Measurements from ENCODE around the genes MON1A, SLC38A3, C3orf18 and CISH.

GRCh38 chr3:49929210-49930413, at the start of gene MON1A:
Gene MON1A, minus strand, starts transcription at chr3:49929811.
- PRO-cap = bidirectional peak, plus-strand start at chr3:49929450, minus-strand start at chr3:49929315; bidirectional peak, plus-strand start at chr3:49929624, minus-strand start at chr3:49929490; bidirectional peak, plus-strand start at chr3:49930007, minus-strand start at chr3:49929805

GRCh38 chr3:50012791-50013354, 72.9 kb downstream of the RBM6 start:
- PRO-cap = no peak

GRCh38 chr3:50061721-50062258, 26.9 kb upstream of the RBM5 start:
- PRO-cap = no peak

DNA sequence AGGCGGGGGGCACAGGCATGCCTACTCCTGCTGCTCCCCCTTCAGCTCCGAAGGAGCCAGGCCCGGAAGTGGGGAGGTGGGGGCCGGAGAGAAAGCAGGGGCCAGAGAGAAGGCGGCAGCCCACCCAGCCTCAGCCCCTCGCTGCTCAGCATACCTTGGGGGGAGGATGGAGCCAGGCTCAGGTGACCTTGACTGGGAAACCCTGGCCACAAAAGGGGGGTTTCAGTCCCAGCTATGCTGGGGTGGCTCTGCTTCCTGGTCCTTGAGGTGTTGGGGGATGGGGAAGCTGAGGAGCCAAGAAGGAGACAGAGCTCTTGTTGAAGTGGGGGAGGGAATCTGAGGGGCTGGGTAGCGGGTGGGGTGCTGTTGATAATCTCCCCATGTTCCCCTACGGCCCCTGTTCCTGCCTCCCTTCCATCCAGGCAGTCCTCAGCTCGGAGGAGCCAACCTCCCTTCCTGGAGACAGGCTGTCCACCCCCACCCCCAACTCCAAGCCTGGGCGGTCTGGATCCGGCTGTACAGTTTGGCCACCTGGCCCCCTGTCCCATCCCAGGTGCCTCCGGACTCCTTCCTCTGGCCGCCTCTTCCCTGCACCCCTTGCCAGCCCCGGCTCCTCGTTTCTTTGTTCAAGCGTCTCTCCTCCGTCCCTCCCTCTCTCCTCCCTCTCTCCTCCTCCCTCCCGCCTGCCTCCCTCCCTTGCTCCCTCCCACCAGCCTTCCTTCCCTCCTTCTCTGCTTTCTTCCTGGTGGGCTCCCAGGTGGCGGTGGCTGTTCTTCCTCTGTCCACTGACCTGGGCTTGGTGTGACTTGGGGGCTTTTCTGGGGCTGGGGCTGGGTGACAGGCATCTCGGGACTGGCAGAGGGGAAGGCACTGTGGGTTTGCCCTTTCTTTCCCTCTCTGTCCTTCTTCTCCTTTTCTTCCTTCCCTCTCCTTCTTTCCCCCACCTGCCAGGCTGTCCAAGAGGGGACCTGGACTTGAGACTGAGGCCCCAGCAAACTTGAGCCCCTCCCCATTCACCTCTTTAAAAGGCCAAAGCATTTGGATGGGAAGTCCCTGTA, 1.9 kb downstream of the SEMA3F start:
- PRO-cap = unidirectional peak, minus-strand start at position 619 of the sequence

DNA sequence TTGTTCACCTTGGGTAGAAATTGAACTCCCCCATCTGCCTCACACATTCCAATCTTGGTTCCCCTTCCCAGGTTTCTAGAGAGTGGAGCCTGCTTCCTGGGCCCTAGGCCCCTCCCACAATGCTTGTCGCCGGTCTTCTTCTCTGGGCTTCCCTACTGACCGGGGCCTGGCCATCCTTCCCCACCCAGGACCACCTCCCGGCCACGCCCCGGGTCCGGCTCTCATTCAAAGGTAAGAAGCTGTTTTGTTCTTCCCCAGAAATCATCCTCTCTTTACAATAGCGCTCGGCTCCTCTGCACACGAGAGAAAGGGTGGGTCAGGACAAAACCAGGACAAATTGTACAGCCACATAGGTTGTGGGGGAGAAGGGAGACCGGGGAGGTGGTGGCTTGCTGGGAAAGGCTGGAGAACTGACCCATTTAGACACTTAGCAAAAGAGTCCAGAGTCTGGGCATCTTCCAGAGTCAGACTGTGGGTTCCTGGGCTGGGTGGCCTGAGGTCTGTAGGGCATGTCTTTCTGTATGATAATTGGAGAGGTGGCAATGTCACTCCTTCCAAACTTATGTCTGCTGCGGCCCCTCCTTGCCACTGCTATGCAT, 4.5 kb downstream of the SEMA3F start:
- PRO-cap = no peak

- PRO-cap = bidirectional peak, plus-strand start at chr3:50205279, minus-strand start at chr3:50205167
These were observed at the start of gene SLC38A3 for GRCh38 chr3:50204991-50205666. Gene SLC38A3, plus strand, starts transcription at chr3:50205271.

DNA sequence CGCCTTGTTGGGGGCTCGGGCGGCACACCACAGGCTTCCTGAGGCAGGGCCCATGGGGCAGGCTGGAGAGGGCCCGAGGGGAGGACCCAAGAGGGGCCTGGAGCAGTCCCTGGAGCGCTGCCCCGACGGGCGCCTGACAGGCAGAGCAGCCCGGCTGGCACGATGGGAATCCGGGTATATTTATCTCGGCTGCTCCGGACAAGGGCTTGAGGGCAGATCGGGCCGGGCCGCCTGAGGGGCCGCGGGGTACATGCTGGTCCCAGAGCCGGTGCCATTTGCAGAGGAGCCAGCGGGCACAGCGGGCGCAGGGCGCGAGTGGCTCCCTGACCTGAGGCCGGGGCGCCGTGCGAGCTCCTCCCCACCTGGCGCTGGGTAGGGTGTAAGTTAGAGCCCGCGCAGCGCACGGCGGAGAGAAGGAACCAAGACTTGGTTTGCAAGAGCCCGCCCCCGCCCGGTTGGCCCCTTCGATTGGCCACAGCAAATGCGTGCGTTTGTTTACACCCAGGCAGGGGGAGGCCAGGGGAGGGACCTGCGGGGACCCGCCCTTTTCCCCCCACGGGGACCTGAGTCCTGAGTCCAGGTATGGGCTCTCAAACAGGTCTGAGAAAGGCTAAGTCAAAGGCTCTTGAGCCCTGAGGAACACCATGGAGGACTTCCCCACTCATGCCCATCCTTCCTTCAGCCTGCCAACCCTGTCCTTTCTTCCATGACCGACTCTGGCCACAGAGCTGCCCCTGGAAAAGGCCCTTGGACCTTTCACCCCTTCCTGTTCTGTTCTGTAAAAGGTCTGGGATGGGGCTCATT, 798 bp downstream of the SLC38A3 start:
- PRO-cap = no peak

DNA sequence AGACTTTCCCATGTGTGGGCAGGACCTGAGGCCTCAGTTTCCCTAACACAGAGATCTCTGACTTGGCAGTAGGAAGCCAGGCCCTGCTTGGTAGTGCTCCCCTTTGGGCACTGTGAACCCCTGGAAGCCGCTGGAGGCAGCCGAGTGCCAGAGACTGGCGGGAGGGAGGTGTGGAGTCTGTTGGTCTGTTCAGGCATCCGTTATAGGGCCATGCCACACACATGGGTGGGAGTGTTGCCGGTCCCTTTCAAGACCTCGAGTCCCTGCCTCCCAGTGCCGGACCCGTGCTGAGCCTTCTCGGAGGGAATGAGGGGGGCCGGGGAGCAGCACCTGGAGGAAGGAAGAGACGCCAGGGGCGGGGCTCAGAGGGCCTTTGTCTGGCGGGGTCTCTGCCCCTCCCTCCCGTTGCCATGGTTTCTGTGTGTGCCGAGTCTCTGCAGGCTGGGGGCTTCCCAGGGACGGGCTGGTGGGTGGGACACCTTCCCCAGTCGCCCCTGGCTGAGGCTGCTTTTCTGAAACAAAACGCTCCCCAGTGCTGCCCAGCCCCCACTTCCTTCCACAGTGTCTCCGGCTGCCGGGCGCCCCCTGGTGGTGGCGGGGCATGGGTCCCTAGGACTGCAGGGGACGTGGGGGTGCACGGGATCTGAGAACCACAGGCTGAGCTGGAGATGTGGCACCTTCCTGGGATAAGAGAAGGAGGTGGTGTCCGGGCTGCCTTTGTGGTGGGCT, 9.9 kb downstream of the GNAI2 start:
- PRO-cap = bidirectional peak, plus-strand start at position 279 of the sequence, minus-strand start at position 302 of the sequence

GRCh38 chr3:50254561-50255411, 14.2 kb upstream of the SEMA3B start:
- PRO-cap = no peak

GRCh38 chr3:50269598-50270347, 826 bp downstream of the SEMA3B start:
- PRO-cap = no peak

DNA sequence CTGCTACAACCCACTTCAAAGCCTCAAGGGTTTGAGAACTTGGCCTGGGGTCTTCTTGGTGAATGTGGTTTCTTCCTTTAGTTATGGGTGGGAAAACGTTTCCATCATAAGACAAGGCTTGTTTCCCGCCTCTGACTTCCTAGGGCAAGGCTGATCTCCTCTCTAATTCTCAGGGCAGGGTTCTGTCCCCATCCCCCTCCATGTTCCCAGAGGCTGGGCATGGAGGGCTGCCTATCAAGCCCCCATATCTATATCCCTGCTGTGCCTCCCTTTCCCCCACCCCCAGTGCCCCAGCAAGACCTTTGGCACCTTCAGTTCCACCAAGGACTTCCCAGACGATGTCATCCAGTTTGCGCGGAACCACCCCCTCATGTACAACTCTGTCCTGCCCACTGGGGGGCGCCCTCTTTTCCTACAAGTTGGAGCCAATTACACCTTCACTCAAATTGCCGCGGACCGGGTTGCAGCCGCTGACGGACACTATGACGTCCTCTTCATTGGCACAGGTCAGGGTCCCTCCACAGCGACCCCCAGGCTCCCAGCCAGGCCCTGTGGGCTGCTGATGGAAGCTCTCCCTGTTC, 4.7 kb upstream of the LSMEM2 start:
- PRO-cap = no peak

GRCh38 chr3:50300295-50300978, 1.2 kb upstream of the HYAL3 start:
- PRO-cap = no peak

- PRO-cap = bidirectional peak, plus-strand start at chr3:50567494, minus-strand start at chr3:50567413; bidirectional peak, plus-strand start at chr3:50567921, minus-strand start at chr3:50567652
These were observed at the start of gene C3orf18 for GRCh38 chr3:50567026-50568141. Gene C3orf18, minus strand, starts transcription at chr3:50567747.

- PRO-cap = no peak
These were observed 18.9 kb downstream of the HEMK1 start for GRCh38 chr3:50587988-50588946.

- PRO-cap = bidirectional peak, plus-strand start at chr3:50611647, minus-strand start at chr3:50611544; bidirectional peak, plus-strand start at chr3:50611906, minus-strand start at chr3:50611768; bidirectional peak, plus-strand start at chr3:50612148, minus-strand start at chr3:50611943; unidirectional peak, plus-strand start at chr3:50612332
These were observed at the start of gene CISH for GRCh38 chr3:50611462-50612418. Gene CISH, minus strand, starts transcription at chr3:50611774.

DNA sequence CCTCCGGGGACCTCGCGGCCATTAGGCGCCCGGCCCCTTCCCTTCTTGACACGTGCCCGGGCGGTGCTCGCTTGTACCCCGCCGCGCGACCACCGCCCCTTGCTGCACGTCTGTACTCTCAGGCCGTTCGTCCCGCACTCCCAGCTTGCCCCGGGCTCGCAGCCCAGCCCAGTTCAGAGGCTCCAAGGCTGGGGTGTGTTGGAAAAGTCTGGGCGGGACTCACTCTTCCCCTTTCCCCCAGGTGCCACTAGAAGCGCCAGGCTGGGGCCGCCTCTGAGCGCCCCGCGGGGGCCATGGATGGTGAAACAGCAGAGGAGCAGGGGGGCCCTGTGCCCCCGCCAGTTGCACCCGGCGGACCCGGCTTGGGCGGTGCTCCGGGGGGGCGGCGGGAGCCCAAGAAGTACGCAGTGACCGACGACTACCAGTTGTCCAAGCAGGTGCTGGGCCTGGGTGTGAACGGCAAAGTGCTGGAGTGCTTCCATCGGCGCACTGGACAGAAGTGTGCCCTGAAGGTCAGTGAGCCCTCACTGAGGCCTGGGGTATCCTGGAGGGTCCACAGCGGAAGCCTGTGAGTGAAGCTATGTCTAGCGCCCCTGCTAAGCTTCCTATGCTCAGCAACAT, 432 bp downstream of the MAPKAPK3 start:
- PRO-cap = bidirectional peak, plus-strand start at position 177 of the sequence, minus-strand start at position 133 of the sequence

DNA sequence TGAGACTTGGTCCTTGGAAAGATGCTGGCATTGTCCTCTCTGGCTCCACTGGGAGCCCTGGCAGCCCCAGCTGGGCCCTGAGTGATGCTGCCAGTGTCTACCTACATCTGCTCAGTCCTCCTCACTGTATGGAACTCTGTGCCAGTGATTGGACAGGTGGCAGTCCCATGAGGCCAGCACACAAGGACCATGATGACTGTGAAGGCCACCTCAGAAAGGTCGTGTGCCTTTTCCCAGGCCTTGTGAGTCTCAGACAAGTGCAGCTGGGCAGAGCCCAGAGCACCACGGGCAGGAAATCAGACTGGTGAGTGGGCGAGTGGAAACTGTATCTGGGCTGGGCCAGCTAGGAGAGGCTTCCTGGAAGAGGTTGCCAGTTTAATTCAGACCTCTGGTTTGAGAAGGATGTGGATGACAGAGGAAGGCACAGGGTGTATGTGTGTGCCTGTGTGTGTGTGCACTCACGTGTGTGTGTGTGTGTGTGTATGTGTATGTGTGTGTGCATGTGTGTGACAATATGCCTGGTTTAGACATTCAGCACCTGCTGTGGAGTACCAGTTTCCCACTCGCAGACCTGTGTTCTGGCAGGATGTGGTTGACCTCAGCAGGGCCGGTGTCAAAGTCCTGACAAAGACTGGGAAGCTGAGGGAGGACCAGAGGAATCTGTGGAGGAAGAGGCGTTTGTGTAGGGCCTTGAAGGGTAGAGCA, 7.0 kb downstream of the MAPKAPK3 start:
- PRO-cap = no peak

DNA sequence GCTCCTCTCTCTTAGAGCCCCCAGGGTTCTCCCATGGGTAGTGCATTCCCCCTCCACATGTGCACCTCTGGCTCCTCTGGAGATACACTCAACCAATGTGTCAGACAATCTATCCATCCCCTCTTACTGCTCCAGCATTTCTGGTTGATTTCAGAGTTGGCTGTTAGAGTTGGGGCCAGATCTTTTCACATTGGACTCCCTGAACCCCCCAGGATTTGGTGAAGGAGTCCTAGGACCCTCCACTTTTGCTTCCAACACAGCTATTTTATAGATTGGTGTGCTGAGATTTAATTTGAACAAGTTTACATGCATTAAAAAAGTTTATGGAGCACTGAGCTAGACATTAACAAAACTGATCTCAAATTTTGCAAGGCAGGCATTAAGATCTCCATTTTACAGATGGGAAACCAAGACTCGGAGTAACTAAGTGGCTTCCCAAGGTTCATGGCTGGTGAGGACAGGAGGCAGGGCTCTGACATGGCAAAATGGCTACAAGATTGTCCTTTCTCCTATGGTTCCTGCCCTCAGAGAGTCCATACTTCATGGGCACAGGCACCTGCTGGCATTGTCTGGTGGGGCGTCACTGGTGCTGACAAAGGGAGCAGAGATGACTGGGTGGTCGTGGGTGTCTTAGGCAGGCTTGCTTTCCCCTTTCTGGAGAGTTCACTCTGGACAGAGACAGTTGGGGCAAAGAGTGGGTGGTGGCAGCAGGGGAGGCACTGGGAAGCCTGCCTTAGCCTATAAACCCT, 21.1 kb upstream of the DOCK3 start:
- PRO-cap = no peak

- PRO-cap = no peak
These were observed 132.2 kb downstream of the DOCK3 start for GRCh38 chr3:50806788-50807515.

- PRO-cap = no peak
These were observed 303.8 kb downstream of the DOCK3 start for GRCh38 chr3:50978517-50978931.

Data from ReNcell CX (cell line).